ENCODE data around the genes GPR62, PCBP4, ABHD14A and TWF2.

- RRBS, result no CpG with 5 or more reads among the region's 2 CpGs
Observed at GRCh38 chr3:51414542-51414921, 23.4 kb downstream of the RBM15B start.

DNA sequence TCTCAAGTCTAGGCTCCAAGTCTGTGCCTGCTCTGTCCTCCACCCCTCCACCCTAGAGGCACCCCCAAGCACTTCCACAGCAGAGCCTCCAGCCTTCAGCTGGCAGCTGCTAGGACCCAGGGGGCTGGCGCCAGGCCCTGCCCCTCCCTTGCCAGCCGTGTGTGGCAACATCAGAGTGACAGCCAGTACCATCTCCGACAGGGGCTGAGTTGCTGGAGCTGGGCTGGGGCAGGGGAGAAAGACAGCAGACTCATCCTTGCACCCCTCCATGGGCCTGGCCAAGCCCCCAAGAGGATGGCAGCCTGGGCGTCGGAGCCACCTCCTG is at the start of gene GPR62:
Gene GPR62 (plus strand): TSS at position 185 of the 325 bp plus-strand sequence.
- RRBS, result no CpG with 5 or more reads among the region's 5 CpGs

- RRBS, result no CpG with 5 or more reads among the region's 5 CpGs
Observed at GRCh38 chr3:51966452-51966892, 782 bp downstream of the PCBP4 start.

DNA sequence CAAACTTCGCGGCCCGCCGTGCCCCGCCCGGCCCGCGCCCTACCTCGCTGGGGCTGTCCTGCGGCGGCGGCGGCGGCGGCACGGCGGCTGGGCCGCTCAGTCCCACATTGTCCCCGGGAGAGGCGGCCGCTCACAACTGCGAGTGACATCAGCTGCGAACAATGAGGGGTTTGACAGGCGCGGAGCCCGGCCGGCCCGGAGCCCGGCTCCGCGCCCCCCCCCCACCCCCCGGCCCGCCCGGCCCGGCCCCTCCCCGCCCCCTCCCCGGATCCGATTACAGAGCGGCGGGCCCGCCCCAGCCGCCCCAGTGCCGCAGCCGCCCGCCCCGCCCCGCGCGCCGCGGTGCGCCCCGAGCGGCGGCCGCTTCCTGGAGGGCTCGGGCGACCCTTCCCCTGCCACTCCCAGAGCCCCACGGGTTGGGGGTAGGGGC is at the start of gene PCBP4:
Gene PCBP4 (minus strand): TSS at position 172 of the 430 bp plus-strand sequence.
- RRBS, result 2% methylated on average over 21 of the region's 59 CpGs

DNA sequence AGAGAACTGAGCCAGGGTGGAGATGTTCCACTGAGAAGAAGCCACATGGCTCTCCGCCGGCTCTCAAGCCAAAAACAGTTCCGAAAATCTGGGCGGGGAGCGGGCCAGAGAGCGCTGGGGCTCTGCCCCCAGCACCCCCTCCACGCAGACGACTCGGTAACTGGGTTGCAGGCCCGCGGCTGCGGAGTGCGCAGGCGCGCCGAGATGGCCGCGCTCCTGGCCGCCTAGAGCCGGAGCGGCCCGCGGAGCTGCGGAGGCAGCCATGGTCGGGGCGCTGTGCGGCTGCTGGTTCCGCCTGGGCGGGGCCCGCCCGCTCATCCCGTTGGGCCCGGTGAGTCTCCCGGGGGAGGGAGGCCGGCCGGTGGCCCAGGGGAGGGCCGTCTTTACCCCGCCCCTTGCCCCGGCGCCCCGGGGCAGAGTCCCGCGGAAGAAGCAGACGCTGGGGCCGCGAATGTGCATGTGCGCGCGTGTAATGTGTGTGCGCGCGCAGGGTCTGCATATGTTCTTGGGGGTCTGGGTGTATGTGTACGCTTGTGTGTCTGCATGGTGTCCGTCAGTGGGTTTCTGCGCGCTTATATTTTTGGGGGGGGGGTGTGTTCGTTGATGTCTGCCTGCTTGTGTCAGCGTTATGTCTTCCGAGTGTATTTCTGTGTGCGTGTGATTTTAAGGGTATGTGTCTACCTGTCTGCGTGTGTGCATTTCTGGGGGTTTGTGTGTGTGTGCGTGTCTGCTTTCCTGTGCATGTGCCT is at the start of gene ABHD14A:
Gene ABHD14A (plus strand): TSS at position 191 of the 749 bp plus-strand sequence.
- RRBS, result 2% methylated on average over 14 of the region's 62 CpGs

DNA sequence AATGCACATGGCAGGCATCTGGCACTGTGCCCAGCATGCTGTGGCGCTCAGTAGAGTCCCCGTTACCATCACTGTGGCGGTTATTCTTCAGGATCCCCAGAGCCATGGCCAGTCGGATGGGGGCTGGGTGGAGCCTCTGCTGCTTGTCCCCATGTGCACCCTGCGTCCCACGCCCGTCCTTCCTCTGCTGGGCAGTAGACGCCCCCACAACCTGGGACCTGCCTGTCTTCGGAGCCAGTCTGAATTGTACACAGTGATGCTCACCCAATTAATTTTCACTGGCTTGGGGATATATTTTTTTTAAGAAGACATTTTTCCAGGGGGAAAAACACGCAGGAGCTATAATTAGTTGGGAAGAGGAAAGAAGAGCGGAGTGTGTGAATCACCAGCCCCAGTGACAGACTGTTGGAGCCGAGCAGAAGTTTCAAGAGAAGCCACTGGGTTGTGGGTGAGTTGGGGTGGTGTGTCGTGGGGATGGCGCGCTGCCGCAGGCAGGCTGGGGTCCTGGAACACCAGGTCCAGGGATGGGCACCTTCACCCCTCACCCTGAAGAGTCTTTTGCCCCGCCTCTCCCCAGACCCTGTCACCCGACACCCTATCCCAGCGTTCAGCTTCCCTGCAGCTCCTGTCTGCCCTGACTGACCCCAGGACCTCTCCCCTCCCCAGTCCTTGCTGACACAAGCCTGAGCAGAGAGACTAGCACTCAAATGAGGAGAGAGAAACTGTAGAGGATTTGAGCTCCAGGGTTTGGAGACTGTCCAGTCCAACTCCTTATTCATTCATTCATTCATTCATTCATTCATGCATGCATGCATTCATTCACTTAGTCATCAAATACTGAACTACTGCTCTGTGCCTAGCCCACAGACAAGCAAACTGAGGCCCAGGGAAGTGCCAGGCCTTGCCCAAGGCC is 27.0 kb upstream of the RPL29 start:
- RRBS, result no CpG with 5 or more reads among the region's 19 CpGs

DNA sequence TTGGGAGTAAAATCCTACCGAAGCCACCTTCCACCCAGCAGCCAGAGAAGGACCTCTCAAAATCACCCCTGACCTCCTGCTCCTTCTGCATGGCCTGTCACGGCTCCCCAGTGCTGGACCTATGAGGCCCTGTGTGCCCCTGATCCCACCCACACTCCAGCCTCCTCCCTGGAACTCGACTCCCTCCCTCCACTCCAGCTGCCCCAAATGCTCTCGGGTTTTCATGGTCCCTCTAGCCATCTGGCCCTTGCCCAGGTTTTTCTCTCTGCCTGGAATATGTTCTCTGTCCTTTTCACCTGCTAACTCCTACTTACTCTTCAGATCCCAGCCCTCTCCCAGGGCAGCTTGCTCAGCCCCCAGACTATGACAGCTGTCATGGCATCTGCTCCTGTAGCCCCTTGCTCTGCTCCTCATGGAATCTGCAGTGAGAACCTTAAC is 30.3 kb upstream of the RPL29 start:
- RRBS, result no CpG with 5 or more reads among the region's 4 CpGs

GRCh38 chr3:52040936-52041545 is 15.3 kb downstream of the DUSP7 start:
- RRBS, result no CpG with 5 or more reads among the region's 7 CpGs

- RRBS, result no CpG with 5 or more reads among the region's 10 CpGs
Observed at GRCh38 chr3:52053519-52053814, 2.9 kb downstream of the DUSP7 start.

DNA sequence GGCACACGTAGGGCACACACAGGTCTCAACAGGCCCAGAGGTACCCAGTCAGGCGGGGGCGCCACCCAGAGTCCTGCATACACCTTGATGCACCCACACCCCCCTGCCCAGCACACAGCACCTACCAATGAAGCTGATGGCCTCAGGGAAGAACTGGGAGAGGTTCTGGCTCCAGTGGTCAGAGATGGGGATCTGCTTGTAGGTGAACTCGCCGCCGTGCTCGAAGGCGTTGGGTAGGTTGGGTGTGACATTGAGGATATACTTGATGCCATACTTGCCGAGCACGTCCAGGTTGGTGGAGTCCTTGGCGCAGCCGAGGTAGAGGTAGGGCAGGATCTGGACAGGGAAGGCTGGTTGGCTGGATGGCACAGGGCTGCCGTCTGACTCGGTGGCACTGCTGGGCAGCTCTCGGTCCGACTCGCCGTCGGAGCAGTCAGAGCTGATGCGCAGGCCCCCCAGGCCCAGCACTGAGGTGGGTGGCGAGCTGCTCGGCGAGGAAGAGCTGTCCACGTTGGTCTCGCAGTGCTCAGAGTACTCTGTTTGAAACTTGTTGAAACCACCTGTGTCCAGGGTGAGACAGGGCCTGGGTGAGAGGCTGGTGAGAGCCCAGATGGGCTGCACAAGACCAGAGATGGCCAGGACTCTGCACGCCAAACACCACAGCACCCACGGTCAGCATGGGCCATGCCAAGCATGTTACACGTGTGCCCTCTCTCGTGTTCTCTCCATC is 2.4 kb downstream of the DUSP7 start:
- RRBS, result no CpG with 5 or more reads among the region's 29 CpGs

GRCh38 chr3:52054770-52055253 is 1.6 kb downstream of the DUSP7 start:
- RRBS, result no CpG with 5 or more reads among the region's 14 CpGs

DNA sequence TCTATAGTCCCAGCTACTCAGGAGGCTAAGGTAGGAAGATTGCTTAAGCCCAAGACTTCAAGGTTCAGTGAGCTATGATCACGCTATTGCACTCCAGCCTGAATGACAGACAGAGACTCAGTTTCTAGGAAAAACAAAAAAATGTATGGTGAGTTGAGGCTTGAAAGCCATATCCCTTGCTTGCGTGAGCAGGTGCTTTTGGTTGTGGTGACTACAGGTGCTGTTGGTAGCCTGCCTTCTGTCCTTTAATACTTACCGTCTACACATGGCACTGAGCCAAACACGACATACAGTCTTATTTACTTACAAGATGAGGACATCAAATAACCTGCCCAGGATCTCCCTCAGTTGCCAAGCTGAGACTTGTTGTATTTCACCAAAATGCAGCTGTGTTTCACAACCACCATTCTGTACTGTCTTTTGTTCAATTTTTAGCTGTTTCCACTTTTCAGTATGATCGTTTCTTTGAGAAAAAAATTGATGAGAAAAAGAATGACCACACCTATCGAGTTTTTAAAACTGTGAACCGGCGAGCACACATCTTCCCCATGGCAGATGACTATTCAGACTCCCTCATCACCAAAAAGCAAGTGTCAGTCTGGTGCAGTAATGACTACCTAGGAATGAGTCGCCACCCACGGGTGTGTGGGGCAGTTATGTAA is 6.4 kb downstream of the ALAS1 start:
- RRBS, result no CpG with 5 or more reads among the region's 10 CpGs

DNA sequence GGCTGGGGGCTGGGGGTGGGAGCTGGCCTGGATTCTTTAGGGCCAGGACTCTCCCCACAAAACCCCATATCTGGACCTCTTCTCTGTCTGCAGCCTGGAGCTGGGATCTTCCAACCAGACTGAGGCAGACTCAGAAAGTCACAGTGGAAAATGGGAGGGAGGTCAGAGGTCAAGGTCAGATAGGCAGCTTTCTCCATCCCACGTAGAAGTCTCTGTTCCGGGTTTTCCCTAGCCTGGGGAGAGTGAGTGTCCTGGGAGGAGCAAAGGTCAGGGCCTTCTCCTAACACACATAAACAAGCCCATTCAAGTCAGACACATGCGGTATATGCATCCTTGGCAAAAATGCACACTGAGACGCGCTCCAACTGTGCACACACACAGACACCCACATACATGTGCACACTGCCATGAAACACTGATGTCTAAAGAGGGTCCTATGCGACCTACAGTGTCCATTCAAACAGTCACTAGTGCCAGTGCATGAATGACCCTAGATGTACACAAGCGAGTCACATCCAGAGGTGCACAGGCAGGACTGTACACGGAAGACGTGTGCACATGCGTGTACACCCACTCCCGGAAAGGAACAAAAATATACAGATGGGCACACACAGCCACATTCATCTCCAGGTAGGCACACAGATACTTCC is 708 bp downstream of the TWF2 start:
- RRBS, result no CpG with 5 or more reads among the region's 11 CpGs

DNA sequence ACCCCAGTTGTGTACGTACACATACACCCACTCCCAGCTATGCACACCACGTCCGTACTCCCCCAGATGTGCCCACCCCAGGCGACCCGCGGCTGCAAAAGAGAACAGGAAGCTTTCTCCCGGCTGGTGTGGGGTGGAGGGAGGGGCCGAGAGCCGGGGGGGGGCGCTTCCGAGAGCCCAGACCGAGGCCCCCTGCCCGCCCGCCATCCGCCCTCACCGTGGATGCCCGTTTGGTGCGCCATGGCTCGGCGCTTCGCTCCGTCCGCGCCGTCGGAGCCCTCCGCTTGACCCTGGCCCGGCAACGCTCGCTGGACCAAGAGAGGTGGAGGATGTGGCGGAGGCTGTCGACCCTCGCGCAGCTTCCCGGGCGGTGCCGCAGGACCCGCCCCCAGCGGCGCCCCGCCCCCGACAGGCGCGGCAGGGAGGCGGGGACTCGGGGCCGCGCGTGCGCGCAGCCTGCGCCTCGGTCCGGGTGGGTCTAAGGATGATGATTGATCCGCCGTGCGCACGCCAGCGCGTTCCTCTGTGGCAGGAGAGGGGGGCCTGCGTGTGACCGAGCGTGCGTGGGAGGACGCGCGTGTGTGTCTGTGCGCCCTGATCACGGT is at the start of gene TWF2:
Gene TWF2 (minus strand): TSS at position 384 of the 605 bp plus-strand sequence.
- RRBS, result 2% methylated on average over 21 of the region's 69 CpGs

DNA sequence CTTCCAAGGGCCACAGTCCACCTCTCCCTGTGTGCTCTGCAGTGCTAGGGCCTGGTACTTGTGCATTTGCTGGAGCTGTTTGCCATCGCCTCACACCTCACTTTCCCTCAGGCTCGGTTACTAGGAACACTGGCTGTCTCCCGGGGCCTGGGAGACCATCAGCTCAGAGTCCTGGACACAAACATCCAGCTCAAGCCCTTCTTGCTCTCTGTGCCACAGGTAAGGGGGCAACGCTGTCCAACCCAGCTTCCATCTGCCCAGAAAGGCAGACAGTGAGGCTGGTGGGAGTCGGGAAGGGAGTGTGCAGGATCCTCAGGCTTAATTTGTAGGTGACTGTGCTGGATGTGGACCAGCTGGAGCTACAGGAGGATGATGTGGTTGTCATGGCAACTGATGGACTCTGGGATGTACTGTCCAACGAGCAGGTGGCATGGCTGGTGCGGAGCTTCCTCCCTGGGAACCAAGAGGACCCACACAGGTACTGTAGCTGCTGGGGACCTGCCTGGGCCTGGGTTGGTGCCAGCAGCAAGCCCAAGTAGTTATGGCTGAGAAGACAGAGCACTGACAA is 3.4 kb downstream of the PPM1M start:
- RRBS, result no CpG with 5 or more reads among the region's 7 CpGs

GRCh38 chr3:52370302-52370767 is 39.5 kb downstream of the BAP1 start:
- RRBS, result 95% methylated on average over 3 of the region's 11 CpGs

GRCh38 chr3:52402762-52403638 is 6.8 kb downstream of the BAP1 start:
- RRBS, result no CpG with 5 or more reads among the region's 23 CpGs

- RRBS, result no CpG with 5 or more reads among the region's 9 CpGs
Observed at GRCh38 chr3:52408283-52409026, 1.4 kb downstream of the BAP1 start.

DNA sequence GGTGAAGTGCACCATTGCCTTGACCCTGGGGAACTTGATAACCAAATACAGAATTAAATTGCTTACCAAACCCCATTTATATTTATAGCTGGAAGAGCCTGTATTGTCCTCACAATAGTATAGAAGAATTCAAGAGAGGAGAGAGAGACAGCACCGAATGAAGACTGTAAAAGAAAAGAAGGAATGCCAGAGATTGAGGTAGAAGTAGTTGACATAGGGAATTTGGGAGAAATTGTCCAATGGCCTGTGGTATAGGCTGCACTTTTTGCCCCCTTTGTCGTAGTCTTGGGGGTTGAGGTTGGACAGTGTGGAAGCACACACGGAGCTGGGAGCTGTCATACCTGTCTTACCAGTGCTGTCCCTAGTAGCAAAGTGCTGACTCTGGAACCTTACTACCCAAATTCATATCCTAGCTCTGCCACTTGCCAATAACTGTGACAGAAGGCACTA is 2.3 kb downstream of the PHF7 start:
- RRBS, result no CpG with 5 or more reads among the region's 3 CpGs

DNA sequence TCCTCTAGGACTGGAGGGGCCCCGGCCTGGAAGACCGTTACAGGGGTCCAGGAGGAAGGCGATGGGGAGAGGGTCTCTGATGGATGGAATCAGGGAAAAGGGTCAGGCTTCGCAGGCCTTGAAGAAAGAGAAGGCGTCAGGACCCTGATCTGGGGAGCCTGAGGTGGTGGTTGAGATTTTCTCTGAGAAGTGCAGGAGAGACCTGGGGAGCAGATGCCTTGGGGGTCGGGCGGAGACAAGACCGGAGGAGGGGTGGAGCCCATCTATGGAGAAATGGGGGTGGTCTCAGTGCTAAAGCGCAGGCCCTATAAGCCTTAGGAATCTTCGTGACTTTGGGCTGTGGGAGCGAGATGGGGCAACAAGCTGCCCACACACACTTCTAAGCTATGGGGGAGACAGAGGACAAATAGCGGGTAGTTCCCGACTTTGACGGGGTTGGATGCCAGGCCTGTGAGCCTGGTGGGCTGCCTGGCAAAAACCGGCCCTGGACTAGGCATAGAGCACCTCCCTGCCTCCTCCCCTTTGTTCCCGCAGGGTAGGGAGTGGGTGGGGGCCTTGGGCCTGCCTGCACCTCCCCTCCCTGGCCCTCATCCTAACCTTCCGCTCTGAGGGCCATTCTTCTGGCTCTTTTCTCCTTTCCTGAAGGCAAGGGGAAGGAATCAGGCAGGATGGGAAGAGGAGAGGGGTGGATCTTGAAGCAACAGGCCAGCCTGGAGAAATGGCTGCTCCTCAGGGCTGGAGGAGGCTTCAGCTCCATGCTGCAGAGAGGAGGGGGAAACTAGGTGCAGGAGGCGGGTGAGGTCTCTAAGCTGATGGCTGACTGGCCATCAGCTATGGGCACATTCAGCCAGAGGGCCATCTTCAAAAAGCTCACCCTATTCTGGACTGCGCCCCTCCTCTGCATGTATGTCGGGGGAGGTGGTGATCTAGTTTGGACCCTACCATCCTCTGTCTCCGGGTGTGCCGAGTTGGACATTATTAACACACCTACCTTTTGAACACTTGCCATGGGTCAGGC is 960 bp downstream of the NISCH start:
- RRBS, result no CpG with 5 or more reads among the region's 22 CpGs